SJSA1 (cell line): ENCODE data around the gene FAM72D.

DNA sequence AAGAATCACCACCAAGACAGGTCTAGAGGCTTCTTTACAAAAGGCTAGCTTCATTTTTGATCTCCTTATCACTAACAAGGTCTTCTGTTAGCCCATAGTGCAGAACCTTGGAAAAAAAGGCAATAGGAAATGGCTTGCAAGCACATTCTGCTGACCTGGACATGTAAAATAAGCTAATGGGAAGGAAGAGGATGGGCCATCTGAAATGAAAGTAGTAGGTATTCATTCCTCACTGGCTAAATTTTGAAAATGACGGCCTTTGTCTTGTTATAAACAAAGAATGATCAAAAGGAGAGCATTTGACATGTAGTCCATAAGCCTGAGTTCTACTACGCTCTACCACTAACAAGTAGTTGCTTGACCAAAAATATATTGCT, 75.6 kb downstream of the TBX15 start:
- RAMPAGE, long total RNA = no peak

DNA sequence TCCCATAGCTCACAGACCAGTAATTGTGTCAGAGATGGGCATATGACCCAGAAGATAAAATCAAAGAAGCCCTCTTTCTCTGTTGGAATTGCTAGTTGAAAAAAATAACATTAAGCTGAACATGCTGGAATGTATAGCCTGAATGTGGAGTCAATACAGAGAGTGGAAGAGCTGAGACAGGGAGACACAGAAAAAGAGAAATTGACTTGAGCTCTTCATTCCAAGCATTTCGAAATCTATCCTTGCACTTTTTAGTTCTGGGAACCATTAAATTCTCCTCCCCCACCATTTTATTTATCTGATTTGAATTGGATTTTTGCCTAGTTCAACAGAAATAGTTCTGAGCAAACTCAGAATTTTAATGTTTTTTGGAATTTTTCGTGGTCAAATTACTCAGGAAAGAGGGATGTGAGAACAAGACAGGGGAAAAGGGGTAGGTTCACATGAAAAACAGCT, 5.6 kb upstream of the ZNF697 start:
- RAMPAGE, long total RNA = no peak

DNA sequence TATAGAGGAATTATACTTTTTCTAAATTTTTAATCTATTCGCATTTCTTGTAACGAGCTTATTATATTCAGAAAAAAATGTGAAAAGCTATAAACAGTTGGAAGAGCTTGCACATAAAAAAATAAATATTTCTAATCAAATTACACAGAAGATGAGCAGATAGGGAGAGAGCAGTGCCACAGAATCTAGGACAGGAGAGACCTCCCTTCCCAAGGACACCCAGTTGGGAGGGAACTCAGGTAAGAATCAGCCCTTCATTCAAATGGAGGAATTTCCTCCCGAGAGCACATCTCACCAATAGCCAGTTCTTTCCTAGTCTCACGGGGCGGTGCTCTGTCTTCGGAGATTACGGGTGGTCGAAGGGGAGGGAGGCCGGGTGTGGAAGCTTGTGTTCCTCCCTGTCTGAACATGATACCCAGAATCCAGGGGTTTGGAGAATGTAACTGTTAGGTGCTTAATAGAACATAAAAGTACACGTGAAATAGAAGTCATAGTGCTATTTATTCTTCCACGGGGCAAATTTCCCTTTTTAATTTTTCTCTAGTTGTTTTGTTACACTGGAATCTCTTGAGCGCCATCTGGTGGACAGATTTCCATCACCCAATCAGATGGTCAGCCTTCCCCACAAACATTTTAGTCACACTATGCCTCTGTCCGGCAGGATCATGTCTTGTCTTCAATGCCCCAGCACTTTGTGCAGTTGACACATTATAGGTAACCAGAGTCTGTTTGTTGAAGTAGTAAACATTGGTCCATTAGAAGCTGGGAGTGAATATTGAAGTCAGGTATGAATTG, 27.3 kb upstream of the ZNF697 start:
- RAMPAGE, long total RNA = no peak

GRCh38 chr1:119712183-119713010, 663 bp downstream of the PHGDH start:
- RAMPAGE, long total RNA = no peak

DNA sequence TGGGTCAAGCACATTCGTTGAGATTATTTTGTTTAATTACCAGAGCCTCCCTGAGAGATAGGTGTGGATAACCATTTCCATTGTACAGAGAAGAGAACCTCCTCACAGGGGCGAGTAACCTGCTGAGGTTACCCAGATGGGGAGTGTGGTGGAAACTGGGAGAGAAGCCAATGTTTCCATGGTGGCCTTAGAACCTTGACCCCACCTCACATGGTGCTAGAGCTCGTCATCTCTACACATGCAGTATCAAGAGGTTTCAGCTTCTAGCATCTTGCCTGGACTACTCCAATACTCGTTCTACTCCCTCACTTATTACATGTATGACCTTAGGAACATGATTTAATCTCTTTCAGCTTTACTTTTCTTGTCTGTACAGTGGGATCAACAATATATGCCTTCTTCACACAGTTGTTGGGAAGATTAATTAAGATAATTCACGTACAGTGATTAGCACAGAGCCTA, 4.7 kb downstream of the REG4 start:
- RAMPAGE, long total RNA = no peak

DNA sequence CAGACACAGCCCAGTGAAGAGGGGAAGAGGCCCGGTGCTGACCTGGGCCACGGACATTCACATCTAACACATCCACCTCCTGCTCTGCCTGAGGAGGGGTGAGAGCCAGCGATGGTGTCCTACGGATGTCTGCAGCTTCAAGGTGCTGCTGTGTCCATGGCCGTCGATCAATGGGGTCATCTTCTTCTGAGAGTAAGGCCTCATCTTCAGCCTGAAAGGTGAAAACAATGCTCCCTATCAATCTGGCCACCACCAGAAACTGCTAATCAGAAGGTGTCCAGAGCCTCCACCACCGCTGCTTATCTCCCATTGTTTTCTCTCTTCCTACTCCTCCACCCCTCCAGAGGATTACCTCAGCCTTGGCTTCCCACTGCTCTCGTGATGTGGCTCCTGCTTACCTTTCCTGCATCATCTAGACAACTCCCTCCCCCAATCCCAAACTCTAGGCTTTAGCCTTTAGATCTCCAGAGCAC, 23.9 kb upstream of the ADAM30 start:
- RAMPAGE, long total RNA = no peak

- RAMPAGE, long total RNA = no peak
Observed at GRCh38 chr1:119921560-119922045, 25.3 kb upstream of the ADAM30 start.

DNA sequence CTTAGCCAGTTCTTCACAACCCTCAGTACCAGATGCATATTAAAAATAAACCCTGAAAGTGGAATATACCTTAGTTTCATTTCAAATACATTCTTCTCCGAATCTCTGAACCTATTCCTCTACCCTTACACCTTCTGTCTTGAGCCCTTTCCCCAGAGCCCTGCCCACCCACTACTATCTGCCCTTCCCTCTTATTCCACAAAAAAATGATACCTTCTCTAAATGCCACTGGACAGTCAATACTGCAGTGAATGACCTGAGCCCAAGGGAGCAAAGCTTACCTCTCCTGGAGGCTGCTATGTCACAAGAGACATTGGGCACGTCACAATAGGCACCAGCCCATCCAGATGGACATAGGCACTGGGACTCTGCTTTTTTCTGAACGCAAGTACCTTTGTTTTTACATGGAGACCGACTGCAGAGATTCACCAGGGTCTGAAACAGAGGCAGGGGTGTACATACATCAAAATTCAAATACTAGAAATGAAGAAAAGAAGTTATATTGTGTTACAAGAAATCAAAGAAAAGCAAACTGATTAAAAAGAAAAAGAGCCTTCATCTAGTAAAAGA, 41.3 kb upstream of the ADAM30 start:
- RAMPAGE, long total RNA = no peak

- RAMPAGE, long total RNA = no peak
Observed at GRCh38 chr1:120100597-120100820, 31.0 kb upstream of the NOTCH2 start.

DNA sequence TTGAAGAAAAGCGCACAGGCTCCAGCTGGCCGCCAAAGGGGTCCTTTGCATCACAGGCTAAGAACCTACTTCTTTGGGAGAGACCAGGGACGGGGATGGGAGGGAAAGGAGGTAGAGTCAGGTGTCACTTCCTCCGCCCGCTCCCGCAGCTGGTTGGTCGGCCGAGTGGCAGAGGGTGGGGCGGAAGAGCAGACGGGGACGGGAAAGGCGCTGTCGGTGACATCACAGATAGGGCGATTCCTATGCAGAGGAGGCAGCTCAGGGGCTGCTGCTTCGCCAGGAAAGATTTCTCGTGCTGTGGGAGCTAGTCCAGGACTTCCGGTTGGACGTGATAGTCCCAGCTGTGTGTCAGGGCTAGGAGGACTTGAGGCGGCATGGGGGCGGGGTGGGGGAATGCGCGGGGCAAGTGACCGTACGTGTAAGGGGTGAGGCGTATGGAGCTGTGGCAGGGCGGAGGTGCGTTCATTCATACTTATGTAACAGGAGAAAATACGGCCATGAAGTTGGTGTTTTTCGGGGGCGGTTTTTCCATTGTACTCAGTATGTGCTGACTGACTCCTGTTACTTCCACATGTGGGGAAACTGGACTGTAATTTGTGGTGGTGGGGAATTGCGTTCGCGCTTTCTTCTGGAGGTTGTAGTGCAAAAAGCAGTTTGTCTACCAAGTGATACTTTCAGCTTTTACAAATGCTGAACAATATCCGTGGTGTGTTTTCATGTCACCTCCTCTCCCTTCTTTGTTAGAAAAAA, 60.1 kb upstream of the NBPF8 start:
- RAMPAGE, long total RNA = no peak

GRCh38 chr1:120548257-120548694, 133.4 kb downstream of the NBPF8 start:
- RAMPAGE, long total RNA = no peak

DNA sequence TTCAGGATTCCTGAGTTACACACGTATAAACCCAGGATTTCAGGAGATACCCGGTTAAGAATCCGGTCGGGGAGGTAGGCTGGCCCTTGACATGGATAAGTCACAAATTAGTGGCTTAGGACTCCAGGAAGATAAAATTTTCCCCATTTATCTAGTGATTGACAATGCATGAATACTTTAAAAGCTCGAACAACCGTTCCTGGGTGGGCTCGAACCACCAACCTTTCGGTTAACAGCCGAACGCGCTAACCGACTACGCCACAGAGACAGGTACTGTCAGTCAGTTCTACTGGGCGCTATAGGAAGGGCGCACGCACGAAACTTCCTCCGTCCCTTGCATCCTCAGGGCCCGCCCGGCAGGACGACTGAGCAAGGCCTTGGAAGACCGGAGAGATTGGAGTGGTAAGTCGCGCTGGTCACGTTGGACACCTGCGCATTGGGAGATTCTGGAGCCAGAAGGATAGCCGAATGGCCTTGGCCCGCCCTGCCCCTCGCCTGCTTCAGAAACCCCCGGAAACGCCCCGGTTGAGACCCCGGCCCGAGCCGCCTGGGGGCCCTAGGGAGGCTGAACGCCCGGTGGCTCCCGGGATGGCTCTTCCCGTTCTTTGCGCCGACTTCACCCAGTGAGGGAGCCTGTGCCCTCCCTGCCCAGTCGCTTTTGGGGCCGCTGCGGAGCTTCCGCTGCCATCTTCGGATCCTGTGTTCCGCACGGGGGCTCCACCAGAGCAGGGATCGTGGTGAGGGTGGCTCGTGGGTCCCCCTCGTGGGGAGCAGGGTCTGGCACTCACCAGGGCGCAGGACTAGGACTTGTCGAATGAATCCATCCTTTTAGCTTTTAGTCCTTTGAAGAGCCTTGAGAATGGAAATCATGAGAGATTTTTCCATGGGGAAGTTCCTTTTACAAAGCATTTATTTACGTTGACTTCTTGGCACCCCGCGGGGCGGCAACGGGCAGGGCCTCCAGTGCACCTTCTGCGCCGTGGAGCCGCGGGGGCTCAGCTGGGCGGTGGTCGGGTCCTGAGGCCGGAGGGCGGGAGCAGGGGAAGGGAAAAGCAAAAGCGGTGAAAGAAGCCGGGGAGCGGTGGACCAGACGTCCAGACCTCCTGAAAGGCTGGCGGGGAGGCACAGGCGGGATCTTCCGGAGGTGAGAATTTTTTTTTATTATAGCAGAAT, 45.1 kb upstream of the PPIAL4A start:
- RAMPAGE, long total RNA = no peak

- RAMPAGE, long total RNA = no peak
Observed at GRCh38 chr1:120851061-120851640, 38.4 kb upstream of the PPIAL4A start.

- RAMPAGE, long total RNA = no peak
Observed at GRCh38 chr1:121117737-121118237, 66.4 kb downstream of the FAM72B start.

DNA sequence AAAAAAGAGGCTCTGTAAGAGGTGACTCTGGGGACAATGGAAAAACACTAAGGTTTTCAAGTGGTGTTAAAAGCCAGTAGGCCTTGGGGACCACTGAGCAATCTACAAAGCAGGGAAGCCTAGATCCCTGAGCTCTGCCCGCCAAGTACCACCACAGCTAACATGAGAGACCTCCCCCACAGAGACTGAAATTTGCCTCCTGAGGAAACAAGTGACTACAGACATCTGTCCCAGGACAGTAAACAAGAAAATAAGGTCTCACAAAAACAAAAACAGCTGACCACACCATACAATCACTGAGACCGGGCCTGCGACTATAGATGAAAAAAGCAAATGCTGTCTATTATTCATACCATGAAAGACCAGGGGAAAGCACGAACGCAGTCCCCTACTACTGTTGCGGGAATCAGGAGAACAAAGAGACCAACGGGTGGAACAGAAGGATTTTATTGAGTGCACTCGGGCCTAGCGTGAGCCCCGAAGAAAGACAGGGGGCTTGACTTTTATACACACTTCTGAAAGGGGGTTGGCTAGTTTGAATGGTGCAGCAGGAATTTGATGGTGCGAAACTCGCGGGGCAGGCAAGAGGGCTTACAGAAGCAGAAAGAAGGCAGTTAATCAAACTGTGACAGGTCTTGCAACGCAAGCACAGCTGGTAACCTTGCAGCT, 47.1 kb upstream of the PPIAL4F start:
- RAMPAGE, long total RNA = no peak

- RAMPAGE, long total RNA = no peak
Observed at GRCh38 chr1:144567429-144568091, 25.1 kb upstream of the PPIAL4F start.

GRCh38 chr1:145093284-145094321, 1.5 kb downstream of the SRGAP2B start:
- RAMPAGE, long total RNA = no peak

DNA sequence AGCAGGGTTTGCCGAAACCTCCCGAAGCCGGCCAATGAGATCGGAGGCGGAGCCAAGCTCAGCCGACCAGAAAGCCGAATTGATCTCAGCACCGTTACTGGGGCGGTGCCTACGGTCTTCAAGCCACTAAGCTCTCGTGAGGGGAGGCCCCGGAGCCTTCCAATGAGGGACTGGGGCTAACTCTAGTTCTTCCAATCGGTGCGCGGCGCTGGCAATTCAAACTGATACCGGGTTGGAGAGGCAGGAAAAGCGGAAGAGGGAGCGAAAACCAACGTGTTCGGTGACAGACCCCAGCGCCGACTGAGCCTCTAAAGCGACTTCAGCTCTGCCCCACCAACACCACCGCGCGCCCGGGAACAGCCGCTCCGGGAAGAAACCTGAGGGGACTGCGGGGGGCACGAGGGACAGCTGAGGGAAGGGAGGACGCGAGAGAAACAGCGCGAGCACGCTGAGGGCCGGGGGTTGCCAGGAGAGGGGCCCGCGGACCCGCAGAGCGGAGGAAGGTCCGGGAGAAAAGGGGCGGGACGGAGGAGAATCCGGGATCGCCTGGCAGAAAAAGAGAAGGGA, at the start of gene FAM72D:
FAM72D (plus strand) TSS at position 214 of the 567 bp plus-strand sequence.
- RAMPAGE, long total RNA = no peak

DNA sequence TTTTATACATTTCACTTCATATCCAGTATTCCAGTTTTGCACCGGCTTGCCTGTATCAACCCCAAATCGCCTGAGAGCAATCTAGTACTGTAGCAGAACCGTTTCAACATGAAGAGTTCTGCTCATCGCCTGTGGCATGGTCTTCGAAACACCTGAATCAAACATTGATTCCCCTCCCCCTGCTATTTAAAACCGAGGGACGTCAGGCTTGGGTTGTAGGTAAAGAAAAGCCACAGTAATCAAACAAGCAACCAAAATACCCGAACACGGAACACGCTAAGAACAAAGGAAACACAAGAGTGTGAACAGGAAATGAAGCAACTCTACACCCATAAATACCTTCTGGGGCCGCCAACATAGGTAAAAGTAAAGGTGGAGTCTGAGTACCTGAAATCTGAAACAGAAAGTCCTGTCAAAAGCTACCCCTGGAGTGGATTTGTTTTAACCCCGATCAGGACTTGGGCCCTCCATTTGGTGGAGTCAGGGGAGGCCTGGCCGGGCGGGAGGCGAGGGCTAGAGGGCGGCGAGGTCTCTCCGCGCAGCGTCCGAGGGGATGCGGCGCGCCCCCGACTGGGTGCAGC, 27.5 kb downstream of the PPIAL4D start:
- RAMPAGE, long total RNA = no peak

- RAMPAGE, long total RNA = no peak
Observed at GRCh38 chr1:145797056-145797969, 26.6 kb downstream of the RNF115 start.